Camera-type eye (tissue), 1 donor: ENCODE measurements around the genes JAKMIP3, STK32C and PRAP1.

DNA sequence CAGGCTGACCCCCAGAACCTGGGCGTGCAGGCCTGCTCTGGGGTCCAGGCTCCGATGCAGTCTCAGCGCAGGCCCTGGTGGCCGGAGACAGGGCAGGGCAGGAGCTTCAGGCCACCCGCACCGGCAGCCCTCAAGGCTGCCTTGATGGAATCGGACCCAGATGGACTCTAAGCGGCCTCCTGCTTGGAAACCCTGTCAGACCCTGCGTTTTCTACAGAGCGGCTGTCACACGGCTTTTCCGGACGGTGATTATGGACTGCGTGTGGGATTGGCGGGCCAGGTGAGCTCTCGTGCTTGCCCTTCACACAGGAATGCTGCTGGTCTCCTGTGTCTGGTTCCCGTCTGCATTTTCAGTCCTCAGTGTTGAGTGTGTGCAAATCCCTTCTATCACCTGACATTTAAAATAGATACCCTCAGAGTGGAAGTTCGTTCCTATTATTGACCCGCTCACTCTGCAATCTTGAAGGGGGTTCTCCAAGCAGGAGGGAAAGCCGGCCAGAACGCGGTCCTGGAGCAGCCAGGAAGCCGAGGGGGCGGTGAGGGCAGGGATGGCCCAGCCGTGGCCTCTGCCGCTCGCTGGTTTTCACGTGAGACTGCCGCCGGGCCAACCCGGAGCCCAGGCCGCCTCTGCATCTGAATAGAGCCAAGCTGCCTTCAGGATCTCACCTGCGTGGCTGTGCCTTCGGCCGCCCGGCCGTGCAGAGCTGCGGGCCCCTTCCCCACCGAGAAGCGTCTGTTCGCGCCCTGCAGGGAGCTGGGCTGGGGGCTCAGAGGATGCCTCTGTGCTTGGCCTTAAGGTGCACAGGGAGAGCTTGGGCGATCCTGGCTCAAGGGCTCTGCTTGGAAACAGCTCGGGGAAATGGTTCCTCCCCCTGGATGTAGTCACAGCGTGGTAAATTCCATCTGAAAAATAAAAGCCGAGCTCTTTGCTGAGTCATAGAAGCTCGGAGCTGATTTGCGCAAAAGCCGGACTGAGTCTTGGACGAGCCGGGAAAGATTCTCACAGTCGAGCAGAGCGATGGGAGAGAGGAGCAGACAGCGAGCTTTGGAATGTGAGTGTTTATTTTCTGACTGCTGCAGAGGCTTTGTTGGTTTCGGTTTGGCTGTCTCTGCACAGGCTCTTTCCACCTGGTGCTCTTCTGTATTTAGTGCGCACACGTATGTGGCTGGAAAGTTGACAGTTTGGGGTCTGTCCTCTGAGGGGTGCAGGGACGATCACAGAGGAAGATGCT, at the start of gene JAKMIP3:
Gene JAKMIP3 (plus strand): TSS at position 937 of the 1,232 bp plus-strand sequence.
- RAMPAGE, long total RNA, result no peak

- RAMPAGE, long total RNA, result no peak
Observed at GRCh38 chr10:132306667-132307040, 1.1 kb downstream of the STK32C start.

GRCh38 chr10:132307041-132308024, at the start of gene STK32C:
Gene STK32C (minus strand): TSS chr10:132307950.
- RAMPAGE, long total RNA, result no peak

- RAMPAGE, long total RNA, result no peak
Observed at GRCh38 chr10:132308025-132309327, 726 bp upstream of the STK32C start.

- RAMPAGE, long total RNA, result no peak
Observed at GRCh38 chr10:132421479-132422199, 24.6 kb downstream of the PWWP2B start.

DNA sequence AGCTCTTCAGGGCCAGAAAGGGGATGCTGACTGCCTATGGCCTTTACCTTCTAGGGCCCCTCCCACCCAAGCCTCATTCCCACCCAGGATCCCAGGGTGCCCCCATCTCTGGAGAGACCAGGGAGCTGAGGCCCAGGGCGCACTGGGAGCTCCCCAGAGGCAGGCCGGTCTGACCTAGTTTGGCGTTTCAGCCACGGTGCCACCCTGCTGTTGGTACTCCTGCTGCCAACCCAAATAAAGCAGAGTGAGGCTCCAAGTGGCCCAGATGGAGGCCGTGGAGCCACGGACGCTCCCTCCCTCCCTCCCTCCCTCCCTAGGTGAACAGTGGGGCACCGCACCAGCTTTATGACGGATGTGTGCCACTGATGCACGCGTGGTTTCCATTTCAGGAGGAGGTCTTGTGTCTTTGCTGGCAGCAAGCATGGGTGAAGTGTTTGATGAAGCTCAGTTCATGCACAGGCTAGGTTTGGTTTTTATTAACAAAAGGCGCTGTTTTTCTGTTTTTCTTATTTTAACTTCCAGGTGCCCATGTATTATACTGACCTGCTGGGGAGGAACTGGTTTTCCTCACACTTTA, 1.9 kb downstream of the INPP5A start:
- RAMPAGE, long total RNA, result no peak

- RAMPAGE, long total RNA, result no peak
Observed at GRCh38 chr10:132555186-132556077, 17.8 kb downstream of the INPP5A start.

- RAMPAGE, long total RNA, result no peak
Observed at GRCh38 chr10:132585649-132586136, 48.1 kb downstream of the INPP5A start.

DNA sequence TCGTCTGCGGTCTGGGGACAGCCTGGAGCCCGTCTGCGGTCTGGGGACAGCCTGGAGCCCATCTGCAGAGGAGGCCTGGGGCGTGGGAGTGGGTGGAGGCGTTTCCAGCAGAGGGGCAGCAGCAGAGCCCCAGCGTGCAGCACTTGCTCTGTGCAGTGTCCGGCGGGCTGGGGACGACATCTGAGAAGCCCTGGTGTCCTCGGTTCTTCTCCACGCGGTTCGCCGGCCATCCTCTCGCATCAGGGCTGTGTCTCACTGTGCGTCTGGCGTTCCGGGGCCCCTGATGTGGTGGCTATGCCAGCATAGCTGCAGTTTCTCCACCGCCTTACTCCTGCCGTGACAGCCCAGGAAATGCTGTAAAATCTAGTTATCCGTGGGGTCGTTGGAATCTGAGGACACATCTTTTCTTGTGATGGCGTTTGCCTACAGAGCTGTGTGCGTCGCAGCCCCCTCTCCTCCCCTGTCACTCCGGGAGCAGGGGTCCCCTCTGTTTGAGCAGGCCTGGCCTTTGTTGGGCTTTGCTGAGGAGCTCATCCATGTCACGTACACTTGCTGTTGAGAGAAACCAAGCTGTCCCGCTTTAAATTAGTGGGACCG, 104.6 kb downstream of the INPP5A start:
- RAMPAGE, long total RNA, result no peak

GRCh38 chr10:132656432-132656901, 118.9 kb downstream of the INPP5A start:
- RAMPAGE, long total RNA, result no peak

DNA sequence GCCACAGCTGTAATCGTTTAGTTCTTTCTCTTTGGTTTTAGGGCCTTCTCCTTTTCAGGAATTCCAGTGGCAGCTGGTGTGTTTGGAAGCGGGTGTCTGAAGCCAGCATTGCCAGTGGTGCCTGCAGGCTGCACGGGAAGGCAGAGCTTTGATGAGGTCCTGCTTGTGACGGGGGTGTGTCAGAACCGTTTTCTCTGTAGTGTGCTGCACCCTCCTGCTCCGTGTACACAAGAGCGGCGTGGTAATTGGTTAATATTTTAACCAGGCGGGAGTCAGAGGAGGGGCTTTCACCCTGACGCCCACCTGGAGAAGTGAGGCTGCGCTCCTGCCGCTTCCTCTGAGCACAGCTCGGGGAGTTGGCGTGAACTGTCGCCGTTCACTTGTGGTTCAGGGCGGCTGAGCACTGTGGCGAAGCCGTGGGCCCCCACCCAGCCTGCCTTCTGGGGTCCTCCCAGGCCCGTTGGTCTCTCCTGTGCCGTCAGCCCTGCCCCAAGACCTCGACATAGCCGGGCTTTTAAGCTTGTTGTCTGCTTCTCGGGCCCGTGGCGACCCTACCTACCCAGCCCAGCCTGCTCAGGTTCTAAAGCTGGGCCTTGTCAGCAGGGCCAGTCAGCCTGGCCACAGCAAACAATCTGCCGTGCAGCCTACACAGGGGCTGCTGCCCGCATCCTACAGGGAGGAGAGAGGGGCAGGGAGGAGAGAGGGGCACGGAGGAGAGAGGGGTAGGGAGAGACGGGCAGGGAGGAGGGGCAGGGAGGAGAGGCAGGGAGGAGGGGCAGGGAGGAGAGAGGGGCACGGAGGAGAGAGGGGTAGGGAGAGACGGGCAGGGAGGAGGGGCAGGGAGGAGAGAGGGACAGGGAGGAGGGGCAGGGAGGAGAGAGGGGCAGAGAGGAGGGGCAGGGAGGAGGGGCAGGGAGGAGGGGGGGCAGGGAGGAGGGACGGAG, 11.6 kb downstream of the NKX6-2 start:
- RAMPAGE, long total RNA, result no peak

DNA sequence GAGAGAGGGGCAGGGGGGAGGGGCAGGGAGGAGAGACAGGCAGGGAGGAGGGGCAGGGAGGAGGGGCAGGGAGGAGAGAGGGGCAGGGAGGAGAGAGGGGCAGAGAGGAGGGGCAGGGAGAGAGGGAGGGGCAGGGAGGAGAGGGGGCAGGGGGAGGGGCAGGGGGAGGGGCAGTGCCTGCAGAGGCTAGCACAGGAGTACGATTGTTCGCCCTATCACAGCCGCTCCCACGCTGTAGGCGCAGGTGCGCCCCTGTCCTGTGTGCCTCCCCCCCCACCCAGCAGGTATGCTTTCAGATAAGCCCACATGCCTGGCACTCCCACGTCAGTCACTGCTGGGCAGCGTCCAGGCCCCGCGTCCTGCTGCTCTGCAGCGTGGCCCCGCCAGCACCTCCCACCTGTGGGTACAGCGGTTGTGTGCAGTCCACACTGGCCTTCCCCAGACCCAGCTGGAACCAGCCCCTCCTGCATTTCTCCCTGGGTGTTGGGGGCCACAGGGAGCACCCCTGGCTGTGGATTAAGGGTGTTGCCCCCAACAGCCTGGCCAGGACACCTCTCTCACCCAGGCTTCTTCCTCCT, 10.8 kb downstream of the NKX6-2 start:
- RAMPAGE, long total RNA, result no peak

- RAMPAGE, long total RNA, result no peak
Observed at GRCh38 chr10:132916951-132917246, 25.5 kb downstream of the CFAP46 start.

GRCh38 chr10:133012671-133013148, 70.3 kb upstream of the CFAP46 start:
- RAMPAGE, long total RNA, result no peak

DNA sequence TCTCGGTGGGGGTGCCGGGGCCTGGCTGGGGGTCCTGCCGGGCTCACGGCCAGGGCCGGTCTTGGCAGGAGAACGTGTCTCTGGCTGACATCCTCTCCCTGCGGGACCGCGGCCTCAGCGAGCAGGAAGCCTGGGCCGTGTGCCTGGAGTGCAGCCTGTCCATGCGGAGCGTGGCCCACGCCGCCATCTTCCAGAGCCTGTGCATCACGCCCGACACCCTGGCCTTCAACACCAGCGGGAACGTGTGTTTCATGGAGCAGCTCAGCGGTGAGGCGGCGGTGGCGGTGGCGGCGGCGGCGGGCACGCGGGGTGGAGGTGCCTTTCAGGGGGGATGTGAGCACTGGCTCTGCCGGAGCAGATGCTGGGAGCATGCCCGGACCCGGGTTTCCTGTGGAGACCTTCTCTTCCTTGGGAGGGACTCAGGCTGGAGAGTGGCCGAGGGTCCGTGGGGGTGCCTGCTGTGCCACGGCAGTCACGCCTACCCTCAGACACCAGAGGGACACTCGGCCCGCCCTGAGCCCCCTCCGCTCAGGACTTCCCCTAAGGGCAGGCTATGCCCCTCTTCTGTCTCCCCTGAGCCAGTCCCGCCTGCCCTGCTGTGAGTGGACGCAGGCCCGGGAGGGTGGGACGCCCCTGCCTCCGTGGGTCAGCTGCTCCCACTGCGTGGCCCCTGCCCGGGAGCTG, 7.4 kb downstream of the KNDC1 start:
- RAMPAGE, long total RNA, result no peak

DNA sequence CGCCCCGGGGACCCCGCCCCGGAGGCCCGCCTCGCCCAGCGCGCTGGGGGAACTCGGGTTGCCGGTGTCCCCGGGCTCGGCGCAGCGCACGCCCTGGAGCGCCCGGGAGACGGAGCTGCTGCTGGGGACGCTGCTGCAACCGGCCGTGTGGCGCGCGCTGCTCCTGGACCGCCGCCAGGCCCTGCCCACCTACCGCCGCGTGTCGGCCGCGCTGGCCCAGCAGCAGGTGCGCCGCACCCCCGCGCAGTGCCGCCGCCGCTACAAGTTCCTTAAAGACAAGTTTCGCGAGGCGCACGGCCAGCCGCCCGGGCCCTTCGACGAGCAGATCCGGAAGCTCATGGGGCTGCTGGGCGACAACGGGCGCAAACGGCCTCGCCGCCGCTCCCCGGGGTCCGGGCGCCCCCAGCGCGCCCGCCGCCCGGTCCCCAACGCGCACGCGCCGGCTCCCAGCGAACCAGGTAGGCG, 396 bp downstream of the UTF1 start:
- RAMPAGE, long total RNA, result no peak

GRCh38 chr10:133347120-133348194, at the start of gene PRAP1:
Gene PRAP1 (plus strand): TSS chr10:133347373.
- RAMPAGE, long total RNA, result no peak

DNA sequence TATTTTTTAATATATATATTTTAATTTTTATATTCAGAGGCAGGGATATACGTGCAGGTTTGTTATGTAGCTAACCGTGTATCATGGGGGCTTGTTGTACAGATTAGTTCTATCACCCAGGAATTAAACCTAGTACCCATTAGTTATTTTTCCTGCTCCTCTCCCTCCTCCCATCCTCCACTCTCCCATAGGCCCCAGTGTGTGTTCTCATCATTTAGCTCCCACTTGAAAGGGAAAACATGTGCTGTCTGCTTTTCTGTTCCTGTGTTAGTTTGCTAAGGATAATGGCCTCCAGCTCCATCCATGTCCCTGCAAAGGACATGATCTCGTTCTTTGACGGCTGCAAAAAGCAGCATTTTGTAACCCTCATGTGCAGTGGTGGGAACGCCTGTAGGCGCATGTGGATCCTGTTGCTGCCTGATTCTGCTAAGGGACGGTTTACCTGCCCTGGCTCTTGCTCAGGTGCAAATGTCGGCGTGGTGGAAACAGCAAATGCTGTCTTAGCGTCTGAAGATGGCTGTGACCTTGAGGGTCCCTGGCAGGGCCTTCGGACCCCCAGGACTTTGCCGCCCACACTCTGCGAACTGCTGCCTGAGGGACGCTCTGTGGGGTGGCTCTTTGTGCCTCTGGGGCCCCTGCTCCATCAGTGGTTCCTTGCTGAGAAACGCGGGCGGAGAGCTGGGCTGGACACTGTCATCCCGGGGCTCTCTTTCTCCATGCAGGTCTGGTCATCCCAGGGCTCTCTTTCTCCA, 5.7 kb upstream of the MTG1 start:
- RAMPAGE, long total RNA, result no peak

DNA sequence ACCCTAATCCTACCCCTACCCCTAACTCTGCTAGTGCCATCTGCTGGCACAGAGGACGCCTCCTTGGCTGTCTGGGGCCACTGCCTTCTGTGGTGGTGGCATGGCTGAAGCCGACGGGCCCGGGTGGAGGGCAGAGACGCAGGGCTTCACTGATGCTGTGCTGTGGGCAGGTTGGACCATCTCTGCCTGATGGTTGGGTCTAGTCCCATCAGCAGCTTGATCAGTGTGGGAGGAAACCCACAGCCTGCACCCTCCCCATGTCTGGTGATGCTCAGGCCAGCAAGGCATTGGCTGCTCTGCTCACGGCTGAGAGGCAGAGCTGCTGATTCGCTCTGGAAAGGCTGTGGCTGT, 247 bp upstream of the SCART1 start:
- RAMPAGE, long total RNA, result no peak

DNA sequence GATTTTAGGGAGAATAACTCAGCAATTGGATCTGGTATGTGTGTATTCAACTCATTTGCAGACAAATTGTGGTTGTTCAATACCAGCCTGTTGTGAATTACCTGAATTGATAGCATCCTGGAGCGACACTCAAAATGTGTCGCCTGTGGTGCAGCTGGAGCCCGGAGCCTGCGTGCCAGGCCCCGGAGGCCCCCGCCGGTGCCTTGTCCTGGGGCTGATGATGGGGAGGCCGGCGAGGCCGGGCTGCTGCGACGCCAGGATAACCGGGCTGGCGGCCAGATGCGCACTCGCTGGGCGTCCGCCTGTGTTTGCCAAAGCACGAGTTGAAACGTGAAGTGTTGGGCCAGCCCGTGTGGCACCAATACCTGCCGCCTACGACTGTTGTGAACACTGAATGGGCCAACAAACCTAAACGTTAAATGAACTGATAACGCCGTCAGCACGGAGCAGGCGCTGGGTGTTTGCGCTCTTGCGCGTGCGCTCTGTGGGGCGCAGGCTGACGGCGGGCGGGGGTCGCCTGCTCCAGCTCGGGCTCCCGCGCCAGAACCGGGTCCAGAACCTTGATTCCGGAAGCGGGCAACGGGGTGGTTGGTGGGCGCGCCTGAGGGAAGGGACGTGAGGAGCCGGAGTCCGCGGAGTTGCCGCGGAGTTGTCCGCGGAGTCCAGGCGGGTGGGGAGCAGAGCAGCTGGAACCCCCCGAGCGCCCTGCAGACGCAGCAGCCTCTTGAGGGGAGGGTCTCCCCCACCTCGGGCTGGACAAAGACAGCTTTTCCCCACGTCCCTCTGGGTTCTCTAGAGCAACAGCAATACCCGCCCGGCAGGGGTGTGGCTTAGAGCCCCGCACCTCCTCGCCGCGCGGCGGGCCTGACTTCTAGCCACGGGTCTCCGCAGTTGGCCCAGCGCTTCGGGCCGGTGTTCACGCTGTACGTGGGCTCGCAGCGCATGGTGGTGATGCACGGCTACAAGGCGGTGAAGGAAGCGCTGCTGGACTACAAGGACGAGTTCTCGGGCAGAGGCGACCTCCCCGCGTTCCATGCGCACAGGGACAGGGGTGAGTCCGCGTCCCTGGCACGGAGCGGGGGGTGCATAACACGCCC, 775 bp downstream of the CYP2E1 start:
- RAMPAGE, long total RNA, result no peak